Right cardiac atrium (tissue), 1 donor: ENCODE measurements around a stretch of chr6.

GRCh38 chr6:143675871-143676539, 1.8 kb upstream of the PHACTR2 start:
- PRO-cap, result no peak

DNA sequence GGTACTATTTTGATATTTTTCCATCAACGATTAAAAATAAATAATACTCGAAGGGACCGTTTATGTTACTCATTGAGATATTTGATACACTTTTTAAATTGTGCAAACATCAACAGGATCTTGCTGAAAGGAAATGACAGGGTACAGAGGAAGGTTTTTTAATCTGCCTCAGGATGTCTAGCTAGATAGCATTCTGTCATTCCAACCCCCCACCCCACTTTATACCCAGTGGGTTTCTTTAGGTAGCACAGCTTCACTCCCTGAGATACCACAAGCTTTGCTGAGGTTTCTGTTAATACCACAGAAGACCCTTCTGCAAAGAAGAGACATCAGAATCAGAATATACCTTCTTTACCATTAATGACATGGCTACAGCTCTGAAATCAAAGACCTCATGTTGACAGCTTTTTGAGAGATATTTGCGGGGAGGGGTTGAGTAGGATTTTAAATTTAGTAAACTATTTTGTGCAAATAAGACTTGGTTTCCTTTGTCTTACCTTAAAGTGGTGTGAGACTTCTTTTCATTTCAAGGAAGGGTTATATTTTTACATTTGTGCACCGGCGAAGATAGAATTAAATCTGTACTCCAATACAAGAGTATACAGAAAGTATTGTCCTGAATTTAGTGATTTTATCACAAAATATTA, 1.4 kb downstream of the PHACTR2 start:
- PRO-cap, result no peak

- PRO-cap, result no peak
Measured at GRCh38 chr6:143743215-143744083, 65.7 kb downstream of the PHACTR2 start.

- PRO-cap, result no peak
Measured at GRCh38 chr6:143744815-143746040, 67.5 kb downstream of the PHACTR2 start.

GRCh38 chr6:143965940-143966580, 42.0 kb downstream of the PLAGL1 start:
- PRO-cap, result no peak

DNA sequence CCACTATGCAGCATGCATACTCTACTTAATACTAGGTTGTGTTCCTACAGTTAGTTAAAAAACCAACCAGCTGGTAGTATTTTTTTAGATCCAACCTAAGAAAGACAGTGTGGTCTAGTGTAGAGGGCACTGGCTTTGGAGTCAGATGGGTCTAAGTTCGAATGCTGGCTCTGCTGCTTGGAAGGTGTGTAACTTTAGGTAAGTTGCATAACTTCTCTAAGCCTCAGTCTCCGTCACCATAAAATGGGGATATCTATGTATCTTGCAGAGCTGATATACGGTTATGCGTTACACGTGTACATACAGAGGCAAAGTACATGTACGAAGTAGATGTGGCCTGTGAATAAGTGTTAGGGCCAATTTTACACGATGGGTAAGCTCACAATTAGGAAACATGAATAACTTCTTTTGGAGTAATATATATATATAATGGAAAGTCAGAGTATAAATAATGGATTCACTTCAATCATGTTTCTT, 41.1 kb downstream of the PLAGL1 start:
- PRO-cap, result no peak

- PRO-cap, result no peak
Measured at GRCh38 chr6:143972763-143973672, 35.0 kb downstream of the PLAGL1 start.

DNA sequence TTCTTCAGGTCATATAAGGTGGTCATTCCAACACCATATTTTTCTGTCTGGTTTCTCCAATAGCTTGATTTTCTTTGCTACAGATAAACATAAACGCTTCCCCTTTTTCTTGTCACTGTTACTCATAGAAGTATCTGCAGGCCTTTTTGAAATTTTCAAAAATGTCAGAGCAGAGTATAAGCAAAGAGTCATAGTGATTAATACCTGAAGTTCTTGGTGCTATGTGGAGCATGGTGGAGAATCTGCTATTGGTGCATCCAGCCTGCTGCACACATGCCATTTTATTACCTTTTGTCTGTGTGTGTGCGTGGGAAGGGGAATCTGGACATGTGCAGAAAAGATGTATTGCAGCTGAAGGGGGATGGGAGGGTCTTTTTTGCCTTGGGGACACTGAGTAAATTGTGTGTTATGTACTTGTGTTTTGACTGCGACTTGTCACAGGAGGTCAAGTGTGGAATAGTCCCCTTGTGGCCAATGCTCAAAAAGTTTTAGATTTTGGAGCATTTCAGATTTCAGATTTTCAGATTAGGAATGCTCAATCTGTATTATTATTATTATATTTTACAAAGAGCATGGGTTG, 19.8 kb downstream of the STX11 start:
- PRO-cap, result no peak

DNA sequence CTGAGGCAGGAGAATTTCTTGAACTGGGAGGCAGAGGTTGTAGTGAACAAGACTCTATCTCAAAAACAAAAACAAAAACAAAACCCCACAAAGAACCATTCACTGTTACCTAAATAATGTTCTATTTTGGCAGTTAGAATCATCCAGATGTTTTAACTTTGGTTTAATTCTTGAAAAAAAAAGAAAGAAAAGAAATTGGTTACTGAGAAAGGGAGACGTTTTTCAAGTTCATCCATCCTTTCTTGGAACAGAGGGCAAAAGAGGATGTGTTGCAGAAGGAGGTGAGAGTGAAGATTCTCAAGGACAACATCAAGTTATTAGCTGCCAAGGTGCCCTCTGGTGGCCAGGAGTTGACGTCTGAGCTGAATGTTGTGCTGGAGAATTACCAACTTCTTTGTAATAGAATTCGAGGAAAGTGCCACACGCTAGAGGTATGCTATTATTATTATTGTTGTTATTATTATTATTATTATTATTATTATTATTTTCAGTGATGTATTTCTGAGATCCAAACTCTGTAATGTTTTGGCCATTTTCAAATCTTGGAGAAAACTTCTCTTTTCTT, 196.9 kb downstream of the UTRN start:
- PRO-cap, result no peak

- PRO-cap, result no peak
Measured at GRCh38 chr6:144543254-144543779, 258.2 kb downstream of the UTRN start.

- PRO-cap, result no peak
Measured at GRCh38 chr6:144565120-144565544, 280.0 kb downstream of the UTRN start.

- PRO-cap, result no peak
Measured at GRCh38 chr6:144809087-144809625, 524.0 kb downstream of the UTRN start.

- PRO-cap, result no peak
Measured at GRCh38 chr6:144810309-144810649, 525.1 kb downstream of the UTRN start.

GRCh38 chr6:145096871-145097467, 638.4 kb downstream of the EPM2A start:
- PRO-cap, result no peak

DNA sequence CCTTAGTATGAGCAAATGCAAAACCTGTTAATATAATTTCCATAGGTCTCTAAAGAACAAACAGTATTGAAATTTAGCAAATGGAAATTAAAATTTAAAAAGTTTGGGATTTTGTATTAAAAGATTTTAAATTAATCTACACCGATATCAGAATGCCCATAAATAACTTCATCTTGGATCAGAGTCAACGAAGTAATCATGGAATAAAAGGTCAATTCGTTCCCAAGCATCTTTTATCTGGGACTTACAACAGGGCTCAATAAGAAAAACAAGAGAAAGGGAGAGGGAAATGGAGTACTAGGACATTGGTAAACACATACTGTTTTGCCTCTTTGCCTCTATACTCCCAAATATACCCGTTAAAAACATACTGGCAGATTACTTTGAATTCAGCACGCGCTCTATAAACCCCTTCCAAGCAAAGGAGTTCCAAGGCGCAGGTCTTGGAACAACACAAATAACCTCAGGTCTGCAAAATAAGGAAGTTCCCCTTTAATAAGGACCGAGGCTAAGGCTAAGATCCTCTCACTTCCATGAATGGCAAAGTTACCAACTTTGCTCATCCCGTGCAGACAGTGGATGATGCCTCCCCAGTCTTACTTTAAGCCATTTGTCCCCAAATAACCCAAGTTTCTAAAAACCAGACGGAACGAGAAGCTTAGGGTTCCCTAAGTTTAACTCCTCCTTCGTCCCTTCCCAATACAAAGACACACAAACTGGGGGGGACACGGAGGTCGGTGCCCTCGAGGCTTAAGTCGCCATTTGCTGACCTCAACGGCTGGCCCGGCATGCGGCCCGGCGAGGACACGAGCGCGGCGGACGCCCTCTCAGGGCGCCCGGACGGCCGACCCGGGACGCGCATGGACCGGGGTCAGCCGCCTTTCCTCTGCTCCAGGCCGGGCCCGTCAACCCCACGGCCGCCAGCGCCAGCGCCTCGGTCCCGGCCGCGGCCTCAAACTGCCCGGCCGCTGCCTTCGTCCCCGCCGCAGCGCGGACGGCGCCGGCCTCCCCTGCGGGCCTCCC, 713 bp downstream of the FBXO30 start:
- PRO-cap, result no peak

GRCh38 chr6:146770916-146771605, 172.3 kb downstream of the ADGB start:
- PRO-cap, result no peak

- PRO-cap, result unidirectional peak, plus-strand start at chr6:146857680
Measured at GRCh38 chr6:146856819-146857968, 258.4 kb downstream of the ADGB start.

DNA sequence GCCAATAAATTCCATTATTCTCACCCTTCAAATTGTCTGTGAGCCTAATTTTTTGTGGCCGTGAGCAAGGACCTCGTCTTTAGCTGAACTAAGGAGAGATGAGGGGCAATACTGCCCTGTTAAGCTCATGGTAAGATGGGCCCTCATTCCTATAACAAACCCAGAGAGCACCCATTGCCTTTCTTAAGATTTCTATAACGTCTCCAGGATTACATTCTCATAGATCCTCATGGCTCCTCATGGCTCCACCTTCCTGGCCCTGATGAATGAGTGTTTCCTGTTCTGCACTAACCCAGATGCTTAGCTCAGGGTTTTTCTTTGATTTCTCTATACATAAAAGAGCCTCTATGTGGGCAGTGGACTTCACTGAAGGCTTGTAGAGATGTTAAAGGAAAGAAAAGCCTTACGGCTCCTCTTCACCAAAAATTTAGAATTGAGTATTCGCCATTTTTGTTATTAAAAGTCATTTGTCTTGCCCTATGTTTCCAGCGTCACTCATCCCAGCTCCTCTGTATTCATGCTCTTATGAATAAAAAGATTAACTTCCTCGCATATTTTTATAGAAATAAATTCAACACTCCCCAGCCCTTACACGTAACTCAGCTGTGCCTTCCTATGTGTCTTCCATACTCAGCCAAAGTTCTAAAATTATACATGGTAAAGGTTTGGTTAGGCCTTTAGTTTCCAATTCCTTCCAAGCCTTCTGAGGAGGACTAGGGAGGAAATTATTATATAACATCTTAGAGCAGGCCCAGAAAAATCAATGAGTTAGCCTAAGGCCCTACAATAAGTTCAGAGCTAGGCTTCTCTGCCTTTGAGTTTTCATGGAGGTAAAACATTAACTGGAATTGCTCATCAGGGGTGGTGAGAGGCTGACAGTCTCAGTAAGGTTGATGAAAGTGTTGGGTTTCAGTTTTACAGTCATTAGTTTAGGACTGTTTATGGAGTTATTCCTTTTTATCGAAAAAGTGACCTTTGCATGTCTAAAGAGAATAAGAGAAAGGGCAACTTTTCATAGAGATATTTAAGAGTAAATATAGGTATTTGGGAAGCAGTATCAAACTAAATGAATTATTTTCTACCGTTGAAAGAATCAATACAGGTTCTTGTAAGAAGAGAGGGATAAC, 285.7 kb downstream of the ADGB start:
- PRO-cap, result no peak

DNA sequence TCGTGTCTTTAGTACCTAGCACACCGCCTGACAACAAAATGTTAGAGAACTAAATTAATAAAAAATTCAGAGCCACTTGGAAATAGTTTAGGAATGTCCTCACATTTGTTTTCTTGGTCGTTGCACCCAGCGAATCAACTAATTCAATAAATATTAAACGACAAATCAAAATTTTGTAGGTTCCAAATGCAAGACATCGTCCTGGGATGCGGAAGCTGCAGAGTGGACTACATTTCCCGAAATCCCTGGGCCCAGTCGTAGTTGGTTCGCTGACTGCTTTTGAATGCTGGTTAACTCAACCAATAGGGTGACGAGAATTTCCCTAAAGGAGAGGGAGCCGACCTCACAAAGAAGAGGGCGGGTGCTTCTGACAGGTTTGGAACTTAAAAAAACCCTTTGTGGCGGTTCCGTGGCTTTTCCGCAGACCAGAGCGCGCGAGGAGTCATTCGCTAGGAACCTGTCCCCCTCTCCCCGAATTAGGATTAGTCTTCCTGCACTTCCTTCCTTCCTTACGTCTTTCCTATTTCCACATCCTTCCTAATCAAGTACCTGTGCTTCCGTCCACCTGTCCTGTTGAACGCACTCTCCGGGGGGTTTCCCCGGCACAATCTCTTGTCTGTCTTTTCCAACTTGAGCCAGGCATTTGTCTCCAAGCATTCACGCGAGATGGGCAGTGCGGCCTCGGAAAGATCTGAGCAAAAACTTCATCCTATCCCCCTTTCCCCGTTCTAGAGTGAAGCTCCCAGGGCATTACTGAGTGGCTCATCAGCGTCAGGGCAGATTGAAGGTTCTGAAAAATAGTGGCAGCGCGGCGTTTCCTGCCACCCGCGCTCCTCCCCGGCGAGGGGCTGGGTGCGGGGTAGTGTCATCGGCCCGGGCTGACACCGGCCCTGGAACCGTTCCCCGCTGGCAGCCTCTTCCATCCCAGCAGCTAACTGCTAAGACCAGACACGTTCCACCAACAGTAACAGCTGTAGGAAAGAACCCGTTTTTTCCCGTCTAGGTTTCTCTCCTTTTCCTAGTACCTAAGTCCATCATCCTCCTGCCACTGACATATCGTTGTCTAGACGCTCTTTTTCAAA, 1.6 kb upstream of the STXBP5 start:
- PRO-cap, result bidirectional peak, plus-strand start at position 423 of the sequence, minus-strand start at position 208 of the sequence; bidirectional peak, plus-strand start at position 897 of the sequence, minus-strand start at position 850 of the sequence

DNA sequence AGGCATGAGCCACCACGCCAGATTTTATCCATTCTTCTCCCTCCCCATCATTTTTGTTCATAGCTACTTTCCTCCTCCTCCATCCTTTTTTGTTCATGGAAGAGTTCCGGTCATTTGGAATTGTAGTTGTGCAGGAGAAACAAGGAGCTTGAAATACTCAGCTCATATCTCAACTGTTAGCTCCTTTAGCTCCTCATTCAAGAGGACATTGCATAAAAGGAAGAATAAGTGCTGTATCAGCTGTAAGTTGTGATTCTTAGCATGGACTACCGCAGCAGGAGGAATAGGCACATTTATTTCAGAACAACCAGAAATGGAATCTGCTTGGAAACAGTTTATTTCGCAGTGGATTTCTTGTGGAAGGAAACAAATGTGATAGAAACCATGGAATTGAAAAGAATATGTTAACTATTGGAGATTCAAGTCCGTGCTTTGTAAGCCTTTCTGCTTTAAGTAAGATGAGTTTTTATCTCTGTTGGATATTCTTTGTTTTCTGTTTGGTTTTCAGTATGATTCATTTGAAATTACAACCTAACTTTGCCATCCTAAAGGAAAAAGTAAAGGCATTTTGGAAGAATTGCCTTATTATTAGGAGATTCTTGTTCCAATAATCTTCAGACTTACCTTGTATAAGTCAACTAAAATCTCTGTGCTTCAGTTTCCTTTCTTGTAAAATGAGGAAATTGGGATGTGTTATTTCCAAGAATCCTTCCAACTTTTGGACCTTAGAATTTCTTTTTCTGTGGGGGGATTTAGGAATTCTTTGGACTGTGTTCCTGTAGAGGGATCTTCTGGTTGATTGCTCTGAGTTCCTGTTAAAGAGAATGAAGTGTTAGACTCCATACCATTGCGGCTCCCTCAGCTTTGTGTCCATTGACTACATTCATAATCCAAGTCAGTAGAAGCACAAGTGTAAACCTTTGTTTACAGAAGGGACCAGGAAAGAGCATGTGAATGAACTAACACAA, 7.9 kb downstream of the STXBP5 start:
- PRO-cap, result no peak